Osteocyte (in vitro differentiated cells): ENCODE data around the genes DNAI2, KCTD2 and ARMC7.

- PRO-cap, result no peak
Observed at GRCh38 chr17:73267655-73268386, 6.1 kb upstream of the CPSF4L start.

- PRO-cap, result no peak
Observed at GRCh38 chr17:73278162-73278819, 16.6 kb upstream of the CPSF4L start.

GRCh38 chr17:73291900-73292525 lies 19.8 kb downstream of the CDC42EP4 start:
- PRO-cap, result no peak

DNA sequence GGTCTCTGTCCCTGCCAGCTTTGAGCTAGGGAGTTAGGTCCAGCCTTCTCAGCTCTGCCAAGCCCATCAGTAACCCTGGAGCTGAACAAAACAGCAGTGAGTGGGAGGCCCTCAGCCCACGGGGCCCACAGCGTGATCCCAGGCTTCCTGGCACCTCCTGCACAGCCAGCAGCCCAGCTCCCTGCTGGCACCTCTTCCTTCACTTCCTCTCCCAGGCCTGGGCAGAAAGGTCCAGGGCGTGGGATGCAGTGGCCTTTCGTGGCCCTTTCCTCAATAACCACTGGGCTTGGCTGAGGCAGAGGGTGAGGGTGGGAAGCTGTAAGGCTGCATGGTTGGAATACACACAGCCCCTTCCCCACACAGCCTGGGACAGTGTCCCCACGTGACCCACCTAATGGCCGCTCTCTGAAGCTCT lies 35.6 kb upstream of the CDC42EP4 start:
- PRO-cap, result no peak

DNA sequence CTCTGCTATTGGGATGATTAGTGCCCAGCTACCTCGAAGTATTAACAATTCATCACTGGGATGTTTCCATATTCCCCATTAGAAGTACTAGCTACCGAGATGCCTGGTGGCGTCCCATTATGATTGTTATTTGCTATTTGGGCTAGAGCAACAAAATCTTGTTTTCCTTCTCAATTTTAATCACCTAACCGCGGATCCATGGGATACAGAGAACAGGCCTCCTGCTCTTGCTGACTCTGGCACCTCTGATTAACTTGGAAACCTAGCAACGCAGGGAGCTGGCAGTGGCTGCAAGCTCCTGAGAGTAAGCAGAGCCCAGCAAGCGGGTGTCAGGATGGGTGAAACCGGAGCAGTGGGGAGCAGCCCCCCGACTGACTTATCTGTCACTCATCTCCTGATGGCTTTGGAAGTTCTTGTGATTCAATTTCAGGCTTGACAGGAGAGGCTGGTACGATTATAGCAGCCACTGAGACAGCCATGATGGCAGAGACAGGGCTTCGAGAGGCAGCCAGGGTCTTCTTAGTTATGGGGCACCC lies 45.5 kb upstream of the CDC42EP4 start:
- PRO-cap, result no peak

DNA sequence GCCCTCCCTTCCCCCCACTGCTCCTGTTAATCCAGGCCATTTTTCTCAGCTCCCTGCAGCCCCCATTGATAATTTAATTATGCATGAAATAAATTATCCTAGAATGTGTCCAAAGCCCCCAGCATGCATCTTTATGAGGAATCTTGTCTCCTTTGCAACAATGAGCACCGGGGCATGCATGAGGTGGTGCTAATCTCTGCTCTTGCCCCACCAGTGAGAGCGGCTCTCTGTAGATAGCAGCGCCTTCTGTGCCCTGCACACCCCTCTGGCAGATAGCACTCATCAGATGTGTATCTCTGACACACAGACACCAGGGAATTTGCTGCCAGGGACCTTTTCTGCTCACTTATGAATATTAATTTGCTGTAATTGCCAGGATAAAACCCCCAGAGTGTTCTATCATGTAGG lies 140.2 kb upstream of the CDC42EP4 start:
- PRO-cap, result no peak

DNA sequence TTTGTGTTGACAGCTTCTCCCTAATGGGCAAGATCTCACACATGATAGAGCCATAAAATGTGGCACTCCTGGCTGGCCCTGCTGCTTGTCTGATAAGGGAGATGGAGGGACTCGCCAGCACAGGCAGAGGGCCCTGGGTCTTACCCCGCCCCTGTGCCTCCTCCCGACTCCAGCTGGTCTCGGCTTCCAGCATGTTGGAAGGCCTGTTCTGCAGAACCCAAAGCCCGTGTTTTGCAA lies 106.7 kb upstream of the SDK2 start:
- PRO-cap, result no peak

GRCh38 chr17:74234415-74234940 lies 21.1 kb downstream of the TTYH2 start:
- PRO-cap, result no peak

DNA sequence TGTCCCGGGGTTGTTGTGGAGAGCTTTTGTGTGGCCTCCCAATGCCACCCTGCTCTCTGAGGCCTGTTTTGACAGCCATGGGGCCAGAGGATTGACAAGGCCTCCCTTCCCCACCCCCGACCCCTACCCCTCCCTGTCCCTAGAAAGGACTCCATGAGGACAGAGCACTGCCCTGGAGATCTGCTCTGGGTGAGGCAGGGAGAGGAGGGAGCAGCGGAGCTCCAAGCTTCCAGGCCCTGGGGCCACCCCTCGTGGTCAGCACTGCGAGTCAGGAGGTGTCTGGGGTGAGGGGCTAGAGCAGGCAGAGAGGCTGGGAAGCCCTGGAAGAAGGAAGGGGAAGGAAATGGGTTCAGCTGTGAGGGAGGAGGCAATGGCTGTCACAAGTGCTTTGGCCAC lies 28.3 kb upstream of the DNAI2 start:
- PRO-cap, result no peak

DNA sequence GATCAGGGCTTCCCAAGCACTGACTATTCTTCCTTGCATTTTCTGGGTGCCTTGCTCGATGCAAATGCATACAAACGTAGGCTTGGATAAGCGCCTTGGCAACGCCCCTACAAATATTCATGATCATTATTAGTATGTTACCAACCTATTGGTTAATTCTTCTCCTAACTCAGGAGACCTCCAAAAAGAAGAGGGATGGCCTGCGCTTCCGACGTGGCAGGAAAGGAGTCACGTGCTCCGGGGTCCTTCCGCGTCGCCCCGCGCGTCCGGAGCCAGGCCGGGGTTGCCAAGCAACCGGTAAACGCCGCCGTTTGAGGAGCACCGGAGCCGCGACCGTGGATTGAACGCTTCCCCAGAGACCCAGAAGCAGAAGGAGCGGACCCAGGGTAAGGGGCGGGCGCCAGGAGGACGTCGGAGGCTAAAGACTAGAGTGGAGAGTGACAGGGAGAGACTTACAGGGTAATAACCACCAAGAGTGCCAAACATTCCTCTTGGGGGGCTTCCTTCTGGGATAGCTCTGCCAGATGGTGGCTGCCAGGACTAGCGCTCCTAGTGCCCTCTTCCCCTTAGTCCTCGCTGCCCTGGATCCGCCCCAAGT lies at the start of gene DNAI2:
DNAI2 (plus strand) TSS at position 275 of the 598 bp plus-strand sequence.
- PRO-cap, result no peak

- PRO-cap, result no peak
Observed at GRCh38 chr17:74295790-74296213, 21.8 kb downstream of the DNAI2 start.

GRCh38 chr17:74426395-74426814 lies 5.5 kb upstream of the GPRC5C start:
- PRO-cap, result no peak

- PRO-cap, result no peak
Observed at GRCh38 chr17:74444622-74444844, 12.6 kb downstream of the GPRC5C start.

DNA sequence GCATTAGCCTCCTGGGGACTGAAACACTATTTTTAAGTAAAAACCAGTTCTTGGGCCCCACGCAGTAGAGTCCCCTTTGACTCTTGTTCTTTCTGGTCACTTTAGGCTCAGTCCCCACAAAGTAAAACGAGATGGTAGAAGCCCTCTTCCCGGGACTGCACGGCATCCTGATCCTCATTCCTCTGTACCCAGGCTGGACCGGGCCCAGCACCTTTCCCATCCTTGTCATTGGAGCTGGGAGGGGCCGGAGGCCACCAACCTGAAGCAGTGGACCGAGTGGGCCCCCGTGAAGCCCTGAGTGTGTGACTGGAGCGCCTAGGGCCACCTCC lies 17.2 kb upstream of the CD300A start:
- PRO-cap, result no peak

- PRO-cap, result no peak
Observed at GRCh38 chr17:74449559-74450182, 16.8 kb upstream of the CD300A start.

DNA sequence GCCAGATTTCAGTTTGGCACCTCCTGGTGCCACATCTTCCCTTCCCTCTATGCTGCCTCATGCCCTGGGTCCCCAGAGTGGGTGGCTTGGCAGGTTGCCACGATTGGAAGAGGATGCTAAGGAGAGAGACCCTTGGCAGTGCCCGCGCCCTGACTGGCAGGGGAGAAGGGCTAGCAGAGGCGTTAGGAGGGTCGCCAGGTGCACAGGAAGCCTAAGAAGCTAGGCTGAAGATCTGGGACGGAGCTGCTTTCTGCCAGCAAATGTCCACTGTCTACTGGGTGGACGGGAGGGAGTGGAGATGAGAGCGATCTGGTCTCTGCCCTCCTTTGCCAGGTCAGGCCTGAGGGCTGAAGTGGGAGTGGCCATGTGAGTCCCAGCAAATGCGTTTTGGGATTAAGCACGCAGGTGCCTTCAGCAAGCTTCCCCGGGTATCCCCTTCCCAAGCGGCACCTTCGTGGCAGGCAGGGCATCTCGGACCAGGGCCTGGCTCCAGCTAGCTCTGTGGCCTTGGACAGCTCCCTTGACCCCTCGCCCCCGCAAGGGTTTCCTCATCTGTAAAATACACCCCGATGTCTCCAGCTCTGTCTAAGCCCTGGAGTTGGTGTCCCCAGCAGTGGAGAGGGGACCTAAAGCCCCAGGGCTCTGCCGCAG lies 13.4 kb upstream of the CD300A start:
- PRO-cap, result no peak

DNA sequence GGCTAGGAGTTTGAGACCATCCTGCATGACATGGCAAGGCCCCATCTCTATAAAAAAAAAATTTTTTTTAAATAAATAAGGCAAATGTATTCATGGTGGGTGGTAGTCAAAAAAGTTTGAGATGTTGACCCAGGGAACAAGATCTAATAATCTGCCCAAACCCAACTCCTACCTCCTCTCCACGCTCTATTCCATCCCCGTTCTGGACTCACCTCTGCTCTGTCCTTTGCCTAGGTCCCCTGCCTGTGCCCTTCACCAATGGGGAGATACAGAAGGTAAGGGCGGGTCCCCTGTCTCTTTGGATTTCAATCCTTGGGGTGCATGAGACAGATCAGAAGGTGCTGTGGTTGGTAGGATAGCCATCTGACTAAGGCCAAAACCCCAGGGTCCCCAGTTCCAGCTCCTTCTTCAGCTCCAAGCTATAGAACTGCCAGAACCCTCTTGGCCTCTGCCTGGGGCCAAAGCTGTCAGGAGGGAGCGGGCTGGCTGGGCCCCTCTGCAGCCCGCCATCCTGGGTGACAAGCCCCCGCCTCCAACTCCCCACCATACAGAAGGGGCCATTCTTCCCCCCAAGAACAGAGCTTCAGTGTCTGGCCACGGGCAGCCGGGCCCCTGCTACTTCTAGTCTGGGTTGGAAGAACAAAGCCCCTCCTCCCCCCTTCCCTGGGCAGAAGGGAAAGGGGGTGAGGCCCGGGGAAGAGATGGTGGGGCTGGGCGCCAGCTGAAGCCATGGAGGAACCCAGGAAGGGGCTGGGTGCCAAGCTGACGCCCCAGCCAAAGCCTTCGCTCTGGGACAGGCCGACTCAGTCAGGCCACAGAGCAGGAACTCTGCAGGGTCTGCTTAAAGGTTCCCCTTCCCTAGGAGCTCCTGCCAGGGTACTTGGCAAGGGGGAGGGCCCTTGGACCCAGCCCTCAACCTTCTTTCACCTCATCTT lies 9.2 kb downstream of the NAT9 start:
- PRO-cap, result no peak

GRCh38 chr17:75032208-75032779 lies 14.5 kb downstream of the ATP5PD start:
- PRO-cap, result bidirectional peak, plus-strand start at chr17:75032571, minus-strand start at chr17:75032442

DNA sequence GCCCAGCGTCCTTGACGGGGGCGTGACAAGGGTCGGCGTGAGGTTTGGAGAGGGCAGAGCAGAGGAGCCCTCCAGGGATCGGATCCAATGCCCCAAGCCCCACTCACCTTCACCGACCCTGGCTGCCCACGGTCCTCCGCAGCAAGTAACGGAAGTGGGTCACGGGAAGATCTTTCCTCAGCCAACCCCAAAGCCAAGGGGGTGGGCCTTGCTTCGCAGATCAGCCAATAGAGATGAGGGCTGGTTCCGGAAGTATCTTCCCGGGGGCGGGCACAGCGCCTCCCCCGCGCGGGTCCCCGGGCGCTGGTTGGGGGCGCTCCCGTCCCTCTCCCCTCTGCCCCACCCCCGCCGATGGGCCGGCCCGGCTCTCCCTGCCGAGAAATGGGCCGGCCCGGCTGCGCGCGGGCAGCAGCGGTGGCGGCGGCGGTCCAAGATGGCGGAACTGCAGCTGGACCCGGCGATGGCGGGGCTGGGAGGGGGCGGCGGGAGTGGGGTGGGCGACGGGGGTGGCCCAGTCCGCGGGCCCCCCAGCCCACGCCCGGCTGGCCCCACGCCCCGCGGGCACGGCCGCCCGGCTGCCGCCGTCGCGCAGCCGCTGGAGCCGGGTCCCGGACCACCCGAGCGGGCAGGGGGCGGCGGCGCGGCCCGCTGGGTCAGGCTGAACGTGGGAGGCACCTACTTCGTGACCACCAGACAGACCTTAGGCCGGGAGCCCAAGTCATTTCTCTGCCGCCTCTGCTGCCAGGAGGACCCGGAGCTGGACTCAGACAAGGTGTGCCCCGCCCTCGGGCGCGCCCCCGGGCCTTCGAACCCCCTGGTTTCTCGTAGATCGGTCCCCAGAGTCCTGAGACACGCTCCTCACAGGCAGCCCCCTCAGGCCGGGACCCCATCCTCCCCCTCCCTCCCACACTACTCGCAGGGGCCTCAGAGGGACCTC lies at the start of gene KCTD2:
KCTD2 (plus strand) TSS at position 408 of the 937 bp plus-strand sequence.
- PRO-cap, result bidirectional peak, plus-strand start at position 408 of the sequence, minus-strand start at position 147 of the sequence

DNA sequence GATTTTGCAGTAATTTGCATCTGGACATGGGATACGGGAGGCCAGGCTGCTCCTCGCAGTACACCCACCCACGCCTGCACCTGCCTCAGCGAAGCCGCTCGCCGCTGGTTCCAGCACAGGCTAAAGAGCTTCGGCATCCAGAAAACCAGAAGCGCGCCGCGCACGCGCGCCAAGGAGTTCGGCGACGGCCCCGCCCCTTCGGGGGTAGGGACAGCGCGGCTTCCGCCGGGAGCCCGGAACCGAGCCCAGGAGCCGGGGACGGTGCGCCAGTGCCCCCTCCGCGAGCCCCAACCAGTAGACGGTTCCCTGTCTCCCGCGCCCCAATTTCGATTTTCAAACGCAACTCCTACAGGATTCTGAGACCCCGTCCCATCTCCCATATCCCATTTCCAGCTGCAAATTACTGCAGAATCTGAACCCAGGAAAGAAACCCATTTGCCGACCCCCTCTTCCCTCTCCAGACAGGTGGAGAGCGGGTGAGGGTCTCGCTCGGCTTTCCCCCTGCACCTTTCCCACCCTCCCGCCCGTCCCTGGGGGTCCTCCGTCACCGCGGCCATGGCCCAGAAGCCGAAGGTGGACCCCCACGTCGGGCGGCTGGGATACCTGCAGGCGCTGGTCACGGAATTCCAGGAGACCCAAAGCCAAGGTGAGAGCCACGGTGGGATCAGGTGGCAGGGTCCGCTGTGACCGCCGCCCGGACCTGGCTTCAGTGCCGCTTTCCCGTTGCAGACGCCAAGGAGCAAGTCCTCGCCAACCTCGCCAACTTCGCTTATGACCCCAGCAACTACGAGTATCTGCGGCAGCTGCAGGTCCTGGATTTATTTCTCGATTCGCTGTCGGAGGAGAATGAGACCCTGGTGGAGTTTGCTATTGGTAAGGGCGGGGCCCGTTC lies at the start of gene ARMC7:
ARMC7 (plus strand) TSS at position 236 of the 892 bp plus-strand sequence.
- PRO-cap, result bidirectional peak, plus-strand start at position 269 of the sequence, minus-strand start at position 147 of the sequence